Bronchial lymph node (tissue), 1 donor: ENCODE measurements around a stretch of chr17.

DNA sequence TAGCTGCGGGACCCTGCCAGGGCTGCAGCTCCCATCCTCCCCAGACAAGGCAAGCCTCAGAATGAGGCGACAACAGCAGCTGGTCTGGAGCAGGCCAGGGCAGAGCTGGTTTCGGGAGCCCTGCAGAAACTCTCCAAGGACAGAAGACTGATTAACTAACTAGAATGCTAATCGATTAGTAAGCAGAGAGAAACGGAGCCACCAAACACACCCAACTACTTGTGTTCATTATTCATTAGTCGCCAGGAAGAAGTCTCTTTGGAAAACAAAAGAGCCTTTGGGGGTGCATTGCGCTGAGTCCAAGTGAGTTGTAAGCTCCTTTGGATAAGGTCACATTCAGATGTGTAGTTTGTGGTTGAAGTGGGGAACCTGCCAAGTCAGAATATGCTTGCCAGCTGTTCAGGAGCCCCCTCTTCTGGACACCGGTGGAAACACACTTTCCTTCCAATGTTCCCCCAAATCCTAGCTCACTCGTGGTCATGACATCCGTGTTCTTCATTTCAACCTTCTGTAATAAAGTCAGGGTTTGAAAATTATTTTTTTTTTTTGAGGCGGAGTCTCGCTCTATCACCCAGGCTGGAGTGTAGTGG, 47.2 kb upstream of the ARHGAP44 start:
- PRO-cap = no peak

DNA sequence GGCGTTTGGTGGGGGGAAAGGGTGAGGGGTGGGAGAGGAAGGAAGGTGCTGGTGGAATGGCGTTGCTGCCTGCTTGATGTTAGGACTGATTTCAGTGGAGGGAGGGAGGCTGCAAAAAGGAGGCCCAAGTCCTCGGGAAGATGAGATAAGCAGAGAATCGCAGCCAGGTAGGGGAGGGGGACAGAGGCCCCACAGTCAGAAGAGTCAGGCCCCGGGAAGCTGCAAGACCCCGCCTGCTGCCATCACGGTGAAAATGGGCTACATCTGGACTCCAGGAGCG, 1.1 kb downstream of the ARHGAP44 start:
- PRO-cap = no peak

- PRO-cap = no peak
Measured at GRCh38 chr17:13776074-13776687, 174.5 kb upstream of the HS3ST3A1 start.

- PRO-cap = no peak
Measured at GRCh38 chr17:13930779-13931584, 138.3 kb upstream of the COX10 start.

- PRO-cap = unidirectional peak, minus-strand start at chr17:14310791
Measured at GRCh38 chr17:14310643-14311148, 9.8 kb downstream of the HS3ST3B1 start.

- PRO-cap = no peak
Measured at GRCh38 chr17:15458032-15458322, 9.4 kb downstream of the CDRT4 start.

DNA sequence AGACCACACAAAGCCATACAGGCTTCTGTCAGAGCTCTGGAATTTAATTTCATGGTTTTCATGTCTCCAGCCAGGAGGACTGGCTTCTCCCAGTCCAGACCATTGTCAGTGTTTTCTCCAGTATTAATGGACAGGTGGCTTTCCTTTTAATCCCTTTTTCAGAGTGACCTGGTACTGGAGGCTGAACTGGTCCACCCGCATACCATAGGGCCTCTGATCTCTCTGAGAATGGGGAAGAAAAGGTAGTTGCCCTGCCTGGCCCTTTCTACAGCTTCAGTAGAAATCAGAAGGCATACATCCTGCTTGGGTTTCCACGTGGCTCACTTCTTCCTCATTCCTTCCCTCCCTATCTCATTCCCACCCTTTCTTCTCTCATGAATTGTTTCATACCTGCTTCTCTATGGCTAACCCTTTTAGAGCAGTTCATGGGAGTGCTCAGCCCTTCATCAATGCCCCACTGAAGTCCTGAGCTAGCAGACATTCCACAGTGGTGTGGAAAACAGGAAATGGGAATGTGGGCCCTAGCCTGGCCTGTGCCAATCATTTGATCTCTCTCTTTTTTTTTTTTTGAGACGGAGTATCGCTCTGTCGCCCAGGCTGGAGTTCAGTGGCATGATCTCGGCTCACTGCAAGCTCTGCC, 29.0 kb downstream of the TRIM16 start:
- PRO-cap = no peak

DNA sequence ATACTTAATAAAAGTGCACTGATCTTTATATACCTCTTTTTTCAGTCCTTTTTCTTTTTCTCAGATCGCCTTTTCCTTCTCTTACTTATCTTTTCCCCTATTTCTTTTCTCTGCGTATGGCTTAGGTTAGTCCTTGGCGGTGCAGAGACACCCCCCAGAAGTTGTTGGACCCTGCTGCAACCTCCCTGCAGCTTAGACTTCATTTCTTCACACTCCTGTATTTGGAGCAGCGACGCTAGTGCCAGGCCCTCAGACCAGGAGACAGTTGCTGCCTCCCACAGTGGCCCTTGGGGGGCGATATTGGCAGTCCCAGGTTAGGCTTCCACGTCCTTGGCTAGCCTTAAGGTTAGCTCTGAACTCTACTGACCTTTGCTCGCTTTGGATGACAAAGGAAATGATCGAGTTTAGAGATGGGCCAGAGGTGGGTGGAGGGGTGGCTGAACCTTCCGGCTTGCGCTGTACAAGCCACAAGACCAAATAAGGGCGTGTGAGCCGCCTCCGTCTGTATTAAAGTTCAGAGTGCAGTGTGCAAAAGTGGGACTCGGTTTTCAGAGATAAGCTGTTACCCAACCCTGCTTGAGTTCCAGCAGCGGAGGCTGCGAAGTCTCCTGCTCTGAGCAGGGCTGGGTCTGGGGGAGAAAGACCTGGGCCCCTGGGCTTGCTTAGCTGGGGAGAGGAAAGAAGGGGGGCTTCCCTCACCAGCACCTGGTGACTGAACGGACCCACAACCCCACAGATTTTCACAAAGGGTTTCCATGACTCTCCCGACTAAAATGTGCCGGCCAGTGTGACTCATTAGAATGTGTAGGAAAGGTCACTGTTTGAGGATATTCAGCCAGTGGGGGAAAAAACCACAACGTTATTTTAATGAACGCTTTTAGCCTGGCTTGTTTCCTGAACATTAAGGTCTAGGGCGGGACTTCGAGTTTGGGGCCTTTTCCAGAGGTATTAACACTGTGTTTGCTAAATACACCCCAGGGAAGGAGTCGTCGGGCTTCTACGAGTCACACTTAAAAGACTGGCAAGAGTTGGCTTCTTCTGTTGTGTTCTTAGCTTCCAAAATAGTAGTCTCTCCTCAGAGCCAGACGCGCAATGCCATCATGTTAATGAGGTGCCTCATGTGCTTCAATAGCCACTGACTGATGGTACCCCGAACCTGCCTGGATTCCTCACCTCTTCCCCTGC, 67.2 kb downstream of the CENPV start:
- PRO-cap = bidirectional peak, plus-strand start at position 537 of the sequence, minus-strand start at position 380 of the sequence

- PRO-cap = no peak
Measured at GRCh38 chr17:16293948-16294281, 59.4 kb downstream of the CENPV start.

DNA sequence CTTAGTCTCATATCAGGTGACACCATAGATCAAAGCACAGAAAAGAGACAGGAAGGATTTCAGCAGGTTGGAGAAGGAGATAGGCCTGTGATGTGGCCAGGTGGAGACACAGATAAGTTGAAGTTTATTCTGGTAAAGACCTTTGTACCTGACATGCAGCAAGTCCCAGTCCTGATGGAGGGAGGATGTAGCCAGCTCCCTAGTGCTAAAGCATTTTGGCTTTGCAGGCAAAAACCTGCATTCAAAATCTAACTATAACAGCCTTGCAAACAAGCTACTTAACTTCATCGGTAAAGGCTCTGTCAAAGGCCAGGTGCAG, 54.9 kb downstream of the CENPV start:
- PRO-cap = no peak

- PRO-cap = no peak
Measured at GRCh38 chr17:16313348-16313995, 39.8 kb downstream of the CENPV start.

GRCh38 chr17:16455723-16456529, 36.1 kb downstream of the LRRC75A start:
- PRO-cap = no peak

DNA sequence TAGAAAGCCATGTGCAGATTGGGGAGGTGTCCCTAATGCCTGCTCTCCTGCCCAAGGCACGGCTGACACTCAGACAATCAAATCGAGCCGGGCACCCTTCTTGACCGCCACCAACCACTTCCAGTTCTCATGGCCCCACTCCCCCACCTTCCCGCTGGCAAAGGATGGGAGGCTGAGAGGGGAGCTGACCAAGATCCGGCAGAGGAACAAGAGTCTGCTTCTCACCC, 7.7 kb downstream of the LRRC75A start:
- PRO-cap = no peak

DNA sequence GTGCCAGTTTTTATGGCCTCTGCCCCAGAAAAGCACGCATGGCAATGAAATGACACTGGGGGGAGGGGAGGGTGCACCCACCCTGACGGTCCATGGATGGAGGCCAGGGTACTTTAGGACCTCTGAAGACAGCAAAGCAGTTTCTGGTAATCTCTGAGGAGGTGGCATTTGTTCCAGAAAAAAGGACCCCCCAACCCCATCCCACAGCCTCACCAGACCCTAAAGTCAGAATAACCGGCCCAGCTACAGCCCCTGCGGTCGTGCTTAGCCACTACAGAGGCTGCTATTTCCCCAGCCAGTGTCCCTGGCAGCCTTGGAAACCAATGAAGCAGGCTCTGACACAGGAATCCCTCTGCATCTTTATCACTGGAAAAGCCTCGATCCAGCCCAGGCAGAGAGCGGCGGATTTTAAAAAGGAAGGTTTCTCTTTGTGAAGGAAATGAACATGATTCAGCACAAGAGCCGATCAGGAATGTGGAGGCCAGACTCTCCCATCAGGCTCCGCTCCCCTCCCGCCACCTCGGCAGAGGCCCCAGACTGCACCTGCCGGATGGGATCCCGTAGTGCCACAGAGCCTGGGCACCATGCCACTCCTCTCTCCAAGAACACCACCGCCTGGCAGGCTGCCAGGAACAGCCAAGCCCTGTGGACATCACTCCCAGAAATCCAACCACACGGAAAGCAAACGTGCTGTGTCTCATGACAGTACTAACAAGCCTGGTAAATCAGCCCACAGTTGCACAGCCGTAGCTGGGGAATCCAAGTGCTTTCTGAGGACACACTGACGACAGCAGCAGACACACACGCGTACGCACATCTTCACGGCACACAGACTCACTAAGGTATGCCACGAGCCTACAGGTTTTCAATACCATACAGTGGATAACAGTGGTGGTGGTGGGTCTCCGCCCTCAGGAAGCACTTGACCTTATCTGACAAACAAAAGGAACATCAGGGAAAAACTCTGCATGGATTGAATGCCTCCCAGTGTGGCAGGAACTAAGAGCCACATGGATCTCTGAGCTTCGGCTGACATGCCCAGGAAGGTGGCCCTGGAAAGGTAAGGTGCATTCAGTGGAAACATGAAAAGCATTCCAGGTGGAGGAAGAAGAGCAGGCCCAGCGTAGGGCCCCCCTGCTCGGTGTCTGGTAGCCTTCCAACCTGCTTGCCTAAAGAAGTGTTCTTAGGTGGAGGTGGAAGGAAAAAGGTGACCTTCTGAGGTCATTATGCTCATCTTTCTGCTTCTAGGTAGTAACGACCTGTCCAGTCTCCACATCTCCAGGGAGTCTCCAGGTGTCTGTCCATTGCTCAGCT, 5.4 kb downstream of the LRRC75A start:
- PRO-cap = no peak

DNA sequence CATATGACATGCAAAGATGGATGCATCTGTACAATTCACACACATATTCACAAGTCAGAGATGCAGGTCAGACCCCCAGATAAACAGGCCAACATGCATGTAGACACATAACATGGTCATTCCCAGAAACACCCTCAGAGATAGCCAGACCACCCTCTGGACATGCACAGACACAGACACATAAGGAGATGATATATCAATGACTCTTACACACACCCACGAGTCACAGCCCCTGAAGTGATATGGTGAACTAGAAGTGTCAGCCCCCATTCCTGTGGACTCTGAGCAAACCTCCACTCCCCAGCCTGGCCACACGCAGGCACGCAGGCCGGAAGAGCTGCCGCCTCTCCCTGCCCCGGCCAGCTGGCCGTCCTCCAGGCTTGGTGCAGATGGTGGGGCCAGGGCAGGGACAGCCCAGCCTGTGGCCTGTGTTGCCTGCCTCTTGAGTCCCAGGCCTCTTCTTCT, 10.3 kb upstream of the MPRIP start:
- PRO-cap = no peak

GRCh38 chr17:17047181-17048129, 5.2 kb downstream of the MPRIP start:
- PRO-cap = no peak

DNA sequence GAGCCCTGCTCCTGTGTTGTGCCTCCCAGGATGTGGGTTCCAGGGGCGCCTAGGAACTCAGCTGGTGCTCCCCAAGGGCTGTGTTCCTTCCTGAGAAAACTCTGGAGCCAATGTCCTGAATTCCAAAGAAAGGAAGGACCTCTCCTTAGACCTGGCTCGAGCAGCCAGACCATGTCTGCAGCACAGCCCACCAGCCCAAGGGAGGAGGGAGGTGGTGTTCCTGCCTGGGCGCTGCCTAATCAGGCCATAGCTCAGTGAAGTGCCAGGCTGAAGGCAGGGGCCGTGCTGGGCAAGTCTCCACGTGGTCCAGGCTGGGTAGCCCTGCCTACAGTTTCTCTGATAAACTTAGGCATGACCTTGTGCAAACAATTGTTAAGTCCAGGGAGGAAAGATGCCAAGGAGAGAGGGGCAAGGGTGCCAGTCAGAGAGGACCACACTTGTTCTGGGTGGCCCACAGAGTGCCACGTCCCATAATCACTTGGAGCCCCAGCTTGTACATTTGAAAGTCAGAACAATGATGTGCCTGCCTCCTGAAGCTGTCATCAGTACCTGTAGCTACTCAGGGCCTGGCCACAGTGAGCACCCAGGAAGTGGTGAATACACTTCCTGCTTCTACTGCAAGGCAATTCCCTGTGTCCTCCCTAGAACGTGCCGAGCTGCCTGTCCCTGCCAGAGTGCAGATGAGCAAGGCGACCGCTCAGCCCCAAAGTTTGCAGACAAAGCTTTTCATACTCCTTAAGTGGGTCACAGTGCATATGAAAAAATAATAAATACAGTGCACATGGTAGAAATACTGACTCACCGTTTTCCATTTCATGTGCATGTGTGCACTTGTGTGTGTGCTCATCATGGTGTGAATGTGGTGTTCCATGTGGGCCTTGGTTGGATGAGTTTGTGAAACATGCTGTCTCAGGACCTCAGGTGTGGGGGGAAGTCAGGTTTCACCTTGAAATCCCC, 77.1 kb downstream of the MPRIP start:
- PRO-cap = no peak

GRCh38 chr17:17126467-17126994, 79.6 kb downstream of the PLD6 start:
- PRO-cap = no peak

DNA sequence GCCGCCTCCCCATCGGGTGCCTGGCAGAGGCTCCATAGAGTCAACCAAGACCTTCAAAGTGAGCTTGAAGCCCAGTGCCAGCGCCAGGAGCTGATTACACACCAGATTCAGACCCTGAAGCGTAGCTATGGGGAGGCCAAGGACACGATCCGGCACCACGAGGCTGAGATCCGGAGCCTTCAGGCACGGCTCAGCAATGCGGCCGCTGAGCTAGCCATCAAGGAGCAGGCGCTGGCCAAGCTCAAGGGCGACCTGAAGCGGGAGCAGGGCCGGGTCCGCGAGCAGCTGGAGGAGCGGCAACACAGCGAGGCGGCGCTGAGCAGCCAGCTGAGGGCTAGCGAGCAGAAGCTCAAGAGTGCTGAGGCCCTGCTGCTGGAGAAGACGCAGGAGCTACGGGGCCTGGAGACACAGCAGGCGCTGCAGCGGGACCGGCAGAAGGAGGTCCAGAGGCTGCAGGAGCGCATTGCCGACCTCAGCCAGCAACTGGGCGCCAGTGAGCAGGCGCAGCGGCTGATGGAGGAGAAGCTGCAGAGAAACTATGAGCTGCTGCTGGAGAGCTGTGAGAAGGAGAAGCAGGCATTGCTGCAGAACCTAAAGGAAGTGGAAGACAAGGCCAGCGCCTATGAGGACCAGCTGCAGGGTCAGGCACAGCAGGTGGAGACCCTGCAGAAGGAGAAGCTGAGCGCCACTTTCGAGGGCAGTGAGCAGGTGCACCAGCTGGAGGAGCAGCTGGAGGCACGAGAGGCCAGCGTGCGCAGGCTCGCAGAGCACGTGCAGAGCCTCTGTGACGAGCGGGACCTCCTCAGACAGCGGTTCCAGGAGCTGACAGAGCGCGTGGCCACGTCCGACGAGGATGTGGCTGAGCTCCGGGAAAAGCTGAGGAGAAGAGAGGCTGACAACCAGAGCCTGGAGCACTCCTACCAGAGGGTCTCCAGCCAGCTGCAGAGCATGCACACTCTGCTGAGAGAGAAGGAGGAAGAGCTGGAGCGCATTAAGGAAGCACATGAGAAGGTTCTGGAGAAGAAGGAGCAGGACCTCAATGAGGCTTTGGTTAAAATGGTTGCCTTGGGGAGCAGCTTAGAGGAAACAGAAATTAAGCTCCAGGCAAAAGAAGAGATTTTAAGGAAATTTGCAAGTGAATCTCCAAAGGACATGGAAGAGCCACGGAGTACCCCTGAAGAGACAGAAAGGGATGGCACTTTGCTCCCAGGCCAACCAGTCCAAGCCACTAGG, 41.6 kb downstream of the PLD6 start:
- PRO-cap = no peak

DNA sequence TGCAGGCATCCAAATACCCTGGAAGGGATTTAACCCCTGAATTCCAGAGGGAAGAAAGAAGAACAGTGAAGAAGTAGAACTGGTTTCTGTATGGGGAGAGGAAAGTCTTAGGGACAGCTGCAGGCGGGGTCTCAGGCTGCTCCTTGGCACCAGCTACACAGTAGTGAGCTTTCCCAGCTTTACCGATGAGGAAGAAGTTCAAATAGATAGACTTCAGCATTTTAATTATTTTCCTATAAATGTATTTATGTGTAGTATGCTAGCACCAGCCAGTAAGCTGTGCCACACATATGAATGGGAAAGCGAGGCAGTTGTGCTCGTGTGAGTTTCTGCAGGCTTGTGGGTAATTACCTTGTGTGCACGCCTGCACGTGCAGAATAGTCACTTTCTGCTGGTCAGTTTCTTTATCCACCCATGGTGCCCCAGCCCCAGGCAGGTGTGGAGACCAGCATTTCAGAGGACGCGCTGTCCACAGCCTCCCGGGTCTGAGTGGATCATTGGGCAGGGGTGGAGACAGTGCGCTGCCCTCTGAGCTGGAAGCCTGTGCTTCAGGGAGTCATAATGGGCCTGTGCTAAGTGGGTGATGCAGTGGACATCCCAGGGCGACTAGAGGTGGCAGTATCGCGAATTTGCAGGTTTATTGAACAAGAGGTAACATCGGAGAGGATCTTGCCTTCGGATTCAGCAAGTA, 18.3 kb downstream of the PLD6 start:
- PRO-cap = no peak